A172 (cell line): ENCODE results near the genes AURKA and SPO11.

DNA sequence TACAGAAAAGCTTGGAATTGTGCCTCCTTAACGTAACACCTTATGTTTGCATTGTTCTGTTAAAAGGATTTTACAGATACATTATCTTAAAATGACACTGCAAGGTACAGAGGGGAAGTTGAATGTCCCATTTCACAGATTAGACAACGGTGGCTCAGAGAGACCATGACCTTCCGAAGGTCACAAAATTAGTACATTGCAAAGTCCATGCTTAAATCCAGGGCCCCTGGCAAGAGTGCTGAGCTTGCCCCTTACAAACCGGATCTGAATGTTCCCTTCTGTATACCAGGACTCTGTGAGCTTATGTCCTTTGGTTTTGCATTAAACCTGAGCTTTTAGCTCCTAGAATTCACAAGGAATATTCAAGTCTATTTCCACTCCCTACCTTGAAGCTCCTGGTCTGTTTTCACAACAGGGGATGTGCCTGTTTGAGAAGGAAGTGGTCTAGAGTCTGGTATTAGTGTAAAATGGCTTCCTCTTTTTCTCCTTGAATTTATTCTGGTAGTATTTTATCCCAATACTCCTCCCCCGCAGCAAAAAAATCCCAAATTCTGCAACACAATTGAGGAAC lies 28.9 kb upstream of the ZNF217 start:
- RAMPAGE, long total RNA, result no peak

GRCh38 chr20:53708083-53708914 lies 114.7 kb upstream of the ZNF217 start:
- RAMPAGE, long total RNA, result no peak

- RAMPAGE, long total RNA, result no peak
Measured at GRCh38 chr20:53735404-53736795, 142.3 kb upstream of the ZNF217 start.

- RAMPAGE, long total RNA, result no peak
Measured at GRCh38 chr20:53786575-53787381, 193.1 kb upstream of the ZNF217 start.

DNA sequence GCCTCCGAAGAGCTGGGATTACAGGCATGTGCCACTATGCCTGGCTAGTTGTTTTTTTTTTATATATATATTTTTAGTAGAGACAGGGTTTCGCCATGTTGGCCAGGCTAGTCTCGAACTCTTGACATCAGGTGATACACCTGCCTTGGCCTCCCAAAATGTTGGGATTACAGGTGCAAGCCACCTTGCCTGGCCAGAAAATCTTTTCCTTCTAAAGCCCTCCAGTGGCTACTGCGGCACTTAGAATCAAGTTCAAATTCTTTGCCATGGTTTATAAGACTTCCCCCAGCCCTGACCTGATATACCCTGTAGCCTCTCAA lies 235.8 kb downstream of the BCAS1 start:
- RAMPAGE, long total RNA, result no peak

GRCh38 chr20:53884968-53885428 lies 185.4 kb downstream of the BCAS1 start:
- RAMPAGE, long total RNA, result no peak

- RAMPAGE, long total RNA, result no peak
Measured at GRCh38 chr20:54028331-54029213, 41.8 kb downstream of the BCAS1 start.

- RAMPAGE, long total RNA, result no peak
Measured at GRCh38 chr20:54063936-54064414, 6.4 kb downstream of the BCAS1 start.

GRCh38 chr20:54069447-54070170 lies 785 bp downstream of the BCAS1 start:
- RAMPAGE, long total RNA, result no peak

- RAMPAGE, long total RNA, result start-site peak on the minus strand at chr20:56392186-56392216, 339 and 790 reads in 2 replicates
Measured at GRCh38 chr20:56391467-56392335, at the start of gene AURKA. TSS of gene AURKA (minus strand) at chr20:56392215.

GRCh38 chr20:56433648-56434327 lies 21.7 kb downstream of the CASS4 start:
- RAMPAGE, long total RNA, result no peak

GRCh38 chr20:56483890-56484425 lies 15.5 kb downstream of the RTF2 start:
- RAMPAGE, long total RNA, result no peak

GRCh38 chr20:57211810-57212970 lies 54.3 kb downstream of the BMP7 start:
- RAMPAGE, long total RNA, result no peak

GRCh38 chr20:57329489-57330066 lies at the start of gene SPO11:
TSS of gene SPO11 (plus strand) at chr20:57329803.
- RAMPAGE, long total RNA, result no peak

DNA sequence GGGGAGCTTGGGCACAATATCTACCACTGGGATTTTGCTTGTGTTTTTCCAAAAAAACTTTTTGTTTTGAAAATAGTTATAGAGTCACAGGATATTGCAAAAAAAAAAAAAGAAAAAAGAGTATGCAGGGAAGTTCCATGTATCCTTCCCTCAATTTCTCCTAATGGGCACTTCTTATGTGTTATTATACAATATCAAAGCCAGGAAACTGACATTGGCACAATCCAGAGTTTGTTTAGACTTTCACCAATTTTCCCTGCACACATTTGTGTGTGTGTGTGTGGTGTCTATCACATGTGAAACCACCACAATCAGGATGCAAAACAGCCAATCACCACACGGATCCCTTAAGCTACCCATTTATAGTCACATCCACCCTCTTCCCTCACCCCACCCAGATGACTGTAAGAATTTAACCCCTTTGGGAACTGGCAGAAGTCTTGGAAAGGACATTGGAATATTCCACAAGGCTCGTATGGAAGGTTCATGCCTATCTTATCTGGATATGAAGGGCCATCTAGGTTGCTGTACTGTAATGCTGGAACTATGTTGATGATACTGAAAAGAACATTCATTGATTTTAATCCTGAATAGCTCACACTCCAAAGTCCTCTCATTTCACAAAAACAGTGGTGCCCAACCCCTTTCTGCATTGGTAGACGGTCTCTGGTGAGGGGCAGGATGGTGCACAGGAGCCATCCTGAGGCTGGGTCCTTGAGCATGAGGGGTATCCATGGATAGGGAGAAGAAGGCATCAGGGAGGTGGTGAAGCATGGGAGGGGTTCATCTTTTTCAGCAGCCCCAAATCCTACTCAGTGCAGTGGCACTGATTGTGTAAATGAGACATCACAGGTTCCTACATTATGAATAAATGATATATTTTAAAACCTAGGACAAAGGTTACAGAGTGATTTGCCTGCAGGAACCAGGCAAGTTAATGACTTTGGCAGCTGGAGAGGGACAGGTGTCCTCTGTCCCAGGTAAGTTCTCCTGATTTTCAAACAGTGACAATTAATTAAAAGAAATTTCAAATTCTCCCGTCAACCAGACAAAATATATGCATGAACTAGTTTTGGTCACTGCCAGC lies 12.0 kb upstream of the CTCFL start:
- RAMPAGE, long total RNA, result no peak

GRCh38 chr20:57567158-57567838 lies 6.4 kb downstream of the PCK1 start:
- RAMPAGE, long total RNA, result no peak

- RAMPAGE, long total RNA, result no peak
Measured at GRCh38 chr20:57628993-57629336, 8.7 kb upstream of the ZBP1 start.

- RAMPAGE, long total RNA, result no peak
Measured at GRCh38 chr20:57677117-57678087, 32.4 kb downstream of the PMEPA1 start.

- RAMPAGE, long total RNA, result no peak
Measured at GRCh38 chr20:57679824-57681158, 29.5 kb downstream of the PMEPA1 start.

- RAMPAGE, long total RNA, result no peak
Measured at GRCh38 chr20:57705403-57706017, 4.3 kb downstream of the PMEPA1 start.